Placental pericyte (primary cell): ENCODE measurements around the genes APIP and CD44.

DNA sequence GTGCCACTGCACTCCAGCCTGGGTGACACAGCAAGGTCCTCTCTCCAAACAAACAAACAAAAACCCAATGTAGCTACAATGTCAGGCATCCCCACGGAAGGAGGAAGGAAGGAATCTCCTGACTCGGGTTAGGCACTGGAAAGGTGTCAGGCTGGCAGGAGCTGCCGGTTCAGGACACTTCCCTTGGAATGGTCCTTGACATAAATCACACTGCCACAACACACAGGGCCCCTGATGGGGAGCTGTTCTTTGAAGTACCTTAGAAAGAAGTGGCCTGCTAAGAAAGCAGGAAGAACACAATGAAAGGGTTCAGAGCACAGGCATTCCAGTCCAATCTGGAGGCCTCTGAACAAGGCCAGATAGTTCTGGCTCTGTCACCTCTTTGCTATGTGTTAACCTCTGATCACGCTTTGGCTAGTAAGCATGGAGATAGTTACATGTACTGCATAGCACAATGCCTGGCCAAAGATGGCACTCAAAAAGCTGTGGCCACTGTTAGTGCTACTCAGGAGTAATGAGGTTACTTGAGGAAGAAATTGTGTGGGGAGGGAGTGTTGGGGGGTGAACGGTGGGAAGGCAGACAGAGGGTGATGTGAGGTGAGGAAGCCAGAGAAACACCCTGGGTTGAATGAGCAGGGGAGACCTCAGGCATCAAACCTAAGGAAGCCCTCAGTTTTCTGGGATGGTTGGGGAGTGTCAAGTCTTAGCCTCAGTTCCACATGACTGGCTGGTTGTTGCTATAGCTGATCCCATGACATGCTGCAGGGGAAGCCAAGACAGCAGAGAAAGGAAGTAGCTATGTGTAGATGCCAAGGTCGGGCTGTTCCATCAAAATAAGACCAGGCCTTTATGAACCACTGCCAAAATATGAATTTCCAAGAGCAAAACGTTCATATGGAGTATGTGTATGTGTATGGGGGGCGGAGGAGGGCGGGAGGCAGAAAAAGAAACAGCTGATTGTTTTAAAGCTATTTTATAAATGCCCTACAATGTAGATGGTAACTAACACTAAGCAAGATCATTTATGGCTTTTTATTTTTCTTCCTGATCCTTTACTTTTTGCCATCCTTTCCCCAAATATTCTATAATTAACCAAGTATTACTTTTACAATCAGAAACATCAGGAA lies 11.8 kb downstream of the CD59 start:
- CAGE, long polyA plus RNA, result no peak

DNA sequence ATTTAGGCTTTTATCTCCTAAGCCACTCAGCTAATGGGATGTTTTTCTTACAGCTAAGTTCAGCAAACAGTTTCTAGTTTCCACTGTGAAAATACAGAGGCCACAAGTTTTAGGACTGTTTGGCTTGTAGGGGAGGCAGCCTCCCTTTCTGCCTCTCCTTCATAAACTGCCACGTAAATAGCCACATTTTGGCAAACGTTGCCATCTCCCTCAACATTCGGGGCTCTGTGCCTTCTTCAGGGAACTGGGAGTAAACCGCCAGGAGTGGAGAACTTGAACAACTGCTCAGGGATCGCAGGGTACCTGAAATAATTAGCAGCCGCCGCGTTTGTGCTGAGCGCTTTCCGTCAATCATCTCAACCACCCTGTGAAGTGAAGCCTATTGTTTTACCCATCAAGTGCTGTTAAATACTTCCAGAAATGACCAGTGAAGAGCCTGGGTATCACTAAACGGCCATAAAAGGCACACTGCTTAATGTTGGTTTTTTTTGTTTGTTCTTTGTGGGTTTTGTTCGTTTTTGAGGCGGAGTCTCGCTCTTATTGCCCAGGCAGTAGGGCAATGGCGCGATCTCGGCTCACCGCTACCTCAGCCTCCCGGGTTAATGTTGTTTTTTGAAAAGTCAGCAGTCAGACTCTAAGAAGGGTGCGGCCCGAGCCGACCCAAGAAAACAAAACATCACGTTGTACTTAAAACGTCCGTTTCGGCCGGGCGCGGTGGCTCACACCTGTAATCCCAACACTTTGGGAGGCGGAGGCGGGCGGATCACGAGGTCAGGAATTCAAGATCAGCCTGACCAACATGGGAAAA lies 1.1 kb downstream of the CD59 start:
- CAGE, long polyA plus RNA, result no peak

DNA sequence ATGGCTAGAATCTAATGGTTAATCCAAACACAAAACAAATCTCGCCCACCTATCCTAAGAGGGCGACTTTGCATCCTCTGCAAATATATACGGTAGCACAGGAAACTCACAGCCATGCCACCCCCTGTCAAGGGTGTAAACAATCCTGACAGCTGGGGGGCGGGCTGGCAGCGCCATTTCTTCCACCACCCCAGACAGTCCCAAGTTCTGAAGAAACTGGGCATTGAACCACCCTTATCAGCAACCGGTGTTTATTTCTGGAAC lies 943 bp downstream of the FBXO3 start:
- CAGE, long polyA plus RNA, result no peak

DNA sequence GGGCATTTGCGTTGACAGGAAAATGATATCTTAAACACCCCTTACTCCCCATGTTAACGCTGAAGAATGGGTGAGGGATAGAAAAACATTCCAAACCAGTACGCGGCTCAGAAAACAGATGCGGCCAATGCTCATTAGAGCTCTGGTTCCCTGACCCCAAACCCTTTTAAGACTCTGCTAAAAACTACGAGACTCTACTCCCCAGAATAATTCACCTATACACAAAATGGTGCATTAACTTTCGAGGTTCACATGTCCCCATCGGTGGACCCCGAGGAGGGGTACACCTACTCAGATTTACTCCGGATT lies 23.5 kb downstream of the LMO2 start:
- CAGE, long polyA plus RNA, result no peak

- CAGE, long polyA plus RNA, result no peak
Observed at GRCh38 chr11:33912322-33913243, 20.7 kb upstream of the LMO2 start.

- CAGE, long polyA plus RNA, result no peak
Observed at GRCh38 chr11:34071500-34072137, 20.1 kb downstream of the CAPRIN1 start.

DNA sequence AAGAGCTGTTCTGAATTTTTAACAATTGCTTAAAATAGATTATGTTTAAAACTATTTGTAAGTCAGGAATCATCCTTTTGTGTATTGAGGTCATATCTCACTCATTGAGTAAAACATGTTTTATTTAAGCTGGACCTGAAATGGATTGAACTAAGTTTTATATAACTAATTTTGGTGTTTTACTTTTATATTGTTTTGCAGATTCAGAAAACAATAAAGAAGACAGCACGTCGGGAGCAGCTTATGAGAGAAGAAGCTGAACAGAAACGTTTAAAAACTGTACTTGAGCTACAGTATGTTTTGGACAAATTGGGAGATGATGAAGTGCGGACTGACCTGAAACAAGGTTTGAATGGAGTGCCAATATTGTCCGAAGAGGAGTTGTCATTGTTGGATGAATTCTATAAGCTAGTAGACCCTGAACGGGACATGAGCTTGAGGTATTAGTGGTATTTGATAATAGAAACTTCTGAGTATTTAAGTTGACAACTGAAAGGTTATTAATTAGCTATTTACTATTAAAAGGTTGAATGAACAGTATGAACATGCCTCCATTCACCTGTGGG lies 24.6 kb downstream of the CAPRIN1 start:
- CAGE, long polyA plus RNA, result no peak

GRCh38 chr11:34099461-34100622 lies 5.6 kb upstream of the NAT10 start:
- CAGE, long polyA plus RNA, result no peak

DNA sequence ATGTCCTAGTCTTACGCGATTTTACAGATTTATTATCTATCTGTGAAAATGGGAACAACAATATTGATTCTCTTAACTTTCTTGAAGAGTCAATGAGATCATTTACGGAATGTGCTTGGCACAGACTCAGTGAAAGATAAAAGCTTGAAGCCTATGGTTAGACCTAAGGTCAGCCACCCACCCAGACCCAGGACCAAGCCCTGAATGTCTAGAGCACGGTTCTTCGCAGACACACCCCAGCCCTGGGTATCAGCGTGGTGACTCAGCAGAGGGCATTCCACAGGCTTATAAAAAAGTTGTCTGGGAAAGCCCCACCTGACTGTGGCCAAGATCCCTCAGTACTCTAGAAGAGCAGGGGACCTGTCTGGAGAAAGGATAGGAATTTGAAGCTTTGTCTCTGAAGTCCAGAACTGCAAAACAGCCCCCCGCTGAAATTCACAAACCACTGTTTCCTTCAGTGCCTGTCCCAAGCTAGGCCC lies 114.2 kb downstream of the ABTB2 start:
- CAGE, long polyA plus RNA, result no peak

GRCh38 chr11:34263275-34263852 lies 94.4 kb downstream of the ABTB2 start:
- CAGE, long polyA plus RNA, result no peak

DNA sequence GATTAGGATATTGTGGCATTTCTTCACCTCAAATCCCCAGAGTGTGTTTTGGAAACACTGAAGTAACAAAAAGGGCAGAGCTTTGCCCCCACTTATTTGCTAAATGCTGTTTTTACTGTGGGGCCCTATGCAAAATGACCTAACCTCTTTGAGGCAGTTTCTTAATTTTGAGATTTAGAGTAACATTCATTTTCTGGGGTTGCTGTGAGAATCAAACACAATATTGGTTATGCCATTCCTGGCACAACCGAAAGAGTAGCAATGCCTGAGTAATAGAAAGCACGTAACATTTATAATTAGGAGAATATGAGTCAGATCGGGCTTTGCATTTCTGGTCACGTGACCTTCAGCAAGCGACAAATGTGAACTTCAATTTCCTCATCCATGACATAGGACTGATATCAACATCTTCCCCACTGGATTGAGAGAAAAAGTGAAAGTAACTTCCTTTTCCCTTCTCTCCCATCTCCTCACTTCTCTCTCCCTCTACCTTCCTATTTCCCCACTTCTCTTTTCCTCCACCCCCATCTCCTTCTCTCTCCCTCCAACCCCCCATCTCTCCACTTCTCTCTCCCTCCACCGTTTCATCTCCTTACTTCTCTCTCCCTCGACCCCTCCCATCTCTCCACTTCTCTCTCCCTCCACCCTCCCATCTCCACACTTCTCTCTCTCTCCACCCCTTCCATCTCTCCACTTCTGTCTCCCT lies 33.7 kb upstream of the CAT start:
- CAGE, long polyA plus RNA, result no peak

GRCh38 chr11:34457704-34458364 lies 19.1 kb downstream of the CAT start:
- CAGE, long polyA plus RNA, result no peak

GRCh38 chr11:34630612-34630974 lies 9.7 kb downstream of the EHF start:
- CAGE, long polyA plus RNA, result no peak

GRCh38 chr11:34650349-34651042 lies 29.6 kb downstream of the EHF start:
- CAGE, long polyA plus RNA, result no peak

DNA sequence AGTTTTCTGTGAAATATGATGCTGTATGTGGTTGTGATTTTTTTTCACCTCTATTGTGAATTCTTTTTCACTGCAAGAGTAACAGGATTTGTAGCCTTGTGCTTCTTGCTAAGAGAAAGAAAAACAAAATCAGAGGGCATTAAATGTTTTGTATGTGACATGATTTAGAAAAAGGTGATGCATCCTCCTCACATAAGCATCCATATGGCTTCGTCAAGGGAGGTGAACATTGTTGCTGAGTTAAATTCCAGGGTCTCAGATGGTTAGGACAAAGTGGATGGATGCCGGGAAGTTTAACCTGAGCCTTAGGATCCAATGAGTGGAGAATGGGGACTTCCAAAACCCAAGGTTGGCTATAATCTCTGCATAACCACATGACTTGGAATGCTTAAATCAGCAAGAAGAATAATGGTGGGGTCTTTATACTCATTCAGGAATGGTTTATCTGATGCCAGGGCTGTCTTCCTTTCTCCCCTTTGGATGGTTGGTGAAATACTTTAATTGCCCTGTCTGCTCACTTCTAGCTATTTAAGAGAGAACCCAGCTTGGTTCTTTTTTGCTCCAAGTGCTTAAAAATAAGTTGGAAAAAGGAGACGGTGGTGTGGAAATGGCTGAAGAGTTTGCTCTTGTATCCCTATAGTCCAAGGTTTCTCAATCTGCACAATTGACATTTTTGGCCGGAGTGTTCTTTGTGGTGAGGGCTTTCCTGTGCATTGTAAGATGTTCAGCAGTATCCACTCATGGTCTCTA lies 38.4 kb downstream of the EHF start:
- CAGE, long polyA plus RNA, result no peak

DNA sequence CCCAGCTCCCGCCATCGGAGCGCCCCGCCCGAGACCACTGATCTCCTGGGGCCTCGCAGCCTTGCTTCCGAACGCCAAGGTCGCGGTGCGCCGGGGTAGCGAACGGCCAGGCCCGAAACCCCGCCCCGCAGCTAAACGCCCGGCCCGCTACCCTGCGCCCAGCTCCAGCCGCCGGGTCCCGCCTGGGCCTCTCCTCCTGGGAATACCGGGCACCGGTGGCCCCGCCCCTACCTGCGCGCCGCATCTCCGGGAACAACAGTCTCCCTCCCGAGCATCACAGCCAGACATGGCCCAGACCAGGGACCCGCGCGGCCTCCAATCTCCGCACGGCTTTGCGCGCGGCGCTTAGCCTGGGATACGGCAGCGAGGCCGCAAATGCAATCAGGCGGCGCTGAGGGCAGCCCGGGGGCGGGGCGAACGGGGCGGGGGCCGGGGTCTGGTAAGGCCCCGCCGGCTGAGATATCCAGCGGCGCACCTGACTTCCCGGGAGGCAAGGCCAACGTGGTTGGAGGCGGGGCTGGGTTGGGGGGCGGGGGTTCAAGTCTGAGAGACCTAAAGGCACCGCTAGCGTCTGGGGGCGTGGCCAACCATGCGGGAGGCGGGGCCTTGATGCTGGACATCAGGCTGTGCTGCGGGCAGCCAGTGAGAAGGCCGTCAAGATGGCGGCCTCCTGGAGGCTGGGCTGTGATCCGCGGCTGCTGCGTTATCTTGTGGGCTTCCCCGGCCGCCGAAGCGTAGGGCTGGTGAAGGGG lies at the start of gene APIP:
Gene APIP (minus strand): TSS at position 383 of the 752 bp plus-strand sequence.
- CAGE, long polyA plus RNA, result no peak

- CAGE, long polyA plus RNA, result no peak
Observed at GRCh38 chr11:35013236-35014454, 97.2 kb downstream of the PDHX start.

DNA sequence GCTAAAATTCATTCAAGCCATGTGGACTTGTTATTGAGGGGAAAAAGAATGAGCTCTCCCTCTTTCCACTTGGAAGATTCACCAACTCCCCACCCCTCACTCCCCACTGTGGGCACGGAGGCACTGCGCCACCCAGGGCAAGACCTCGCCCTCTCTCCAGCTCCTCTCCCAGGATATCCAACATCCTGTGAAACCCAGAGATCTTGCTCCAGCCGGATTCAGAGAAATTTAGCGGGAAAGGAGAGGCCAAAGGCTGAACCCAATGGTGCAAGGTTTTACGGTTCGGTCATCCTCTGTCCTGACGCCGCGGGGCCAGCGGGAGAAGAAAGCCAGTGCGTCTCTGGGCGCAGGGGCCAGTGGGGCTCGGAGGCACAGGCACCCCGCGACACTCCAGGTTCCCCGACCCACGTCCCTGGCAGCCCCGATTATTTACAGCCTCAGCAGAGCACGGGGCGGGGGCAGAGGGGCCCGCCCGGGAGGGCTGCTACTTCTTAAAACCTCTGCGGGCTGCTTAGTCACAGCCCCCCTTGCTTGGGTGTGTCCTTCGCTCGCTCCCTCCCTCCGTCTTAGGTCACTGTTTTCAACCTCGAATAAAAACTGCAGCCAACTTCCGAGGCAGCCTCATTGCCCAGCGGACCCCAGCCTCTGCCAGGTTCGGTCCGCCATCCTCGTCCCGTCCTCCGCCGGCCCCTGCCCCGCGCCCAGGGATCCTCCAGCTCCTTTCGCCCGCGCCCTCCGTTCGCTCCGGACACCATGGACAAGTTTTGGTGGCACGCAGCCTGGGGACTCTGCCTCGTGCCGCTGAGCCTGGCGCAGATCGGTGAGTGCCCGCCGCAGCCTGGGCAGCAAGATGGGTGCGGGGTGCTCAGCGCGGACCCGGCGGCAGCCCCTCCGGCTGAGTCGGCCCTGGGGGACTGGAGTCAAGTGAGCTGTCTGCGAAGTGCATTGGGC lies at the start of gene CD44:
Gene CD44 (plus strand): TSS at position 621 of the 951 bp plus-strand sequence.
- CAGE, long polyA plus RNA, result no peak

DNA sequence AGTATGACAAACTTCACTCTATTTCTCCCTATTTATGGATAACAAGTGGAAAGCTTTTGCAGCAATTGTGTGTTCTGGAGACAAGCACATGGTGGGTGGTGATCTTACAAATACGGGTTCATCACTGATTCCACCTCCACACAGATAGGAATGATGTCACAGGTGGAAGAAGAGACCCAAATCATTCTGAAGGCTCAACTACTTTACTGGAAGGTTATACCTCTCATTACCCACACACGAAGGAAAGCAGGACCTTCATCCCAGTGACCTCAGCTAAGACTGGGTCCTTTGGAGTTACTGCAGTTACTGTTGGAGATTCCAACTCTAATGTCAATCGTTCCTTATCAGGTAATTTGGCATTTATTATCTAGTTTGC lies 72.1 kb downstream of the CD44 start:
- CAGE, long polyA plus RNA, result no peak

DNA sequence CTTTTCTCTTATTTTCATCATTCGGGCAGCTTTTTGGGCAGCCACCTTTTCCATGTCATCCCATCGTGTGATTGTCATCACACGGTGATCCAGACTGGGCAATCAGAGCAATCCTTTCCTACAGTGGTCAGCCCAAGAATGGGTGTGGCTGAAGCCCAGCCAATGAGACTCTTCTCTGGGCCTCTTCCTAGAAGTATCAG lies 38.3 kb downstream of the SLC1A2 start:
- CAGE, long polyA plus RNA, result no peak